LNCaP clone FGC (cell line): ENCODE data around the genes RETREG1, BASP1 and DROSHA.

- RRBS, 2 experiments, result no CpG with 5 or more reads among the region's 4 CpGs
These were observed 70.1 kb downstream of the RETREG1 start for GRCh38 chr5:16546723-16547116.

DNA sequence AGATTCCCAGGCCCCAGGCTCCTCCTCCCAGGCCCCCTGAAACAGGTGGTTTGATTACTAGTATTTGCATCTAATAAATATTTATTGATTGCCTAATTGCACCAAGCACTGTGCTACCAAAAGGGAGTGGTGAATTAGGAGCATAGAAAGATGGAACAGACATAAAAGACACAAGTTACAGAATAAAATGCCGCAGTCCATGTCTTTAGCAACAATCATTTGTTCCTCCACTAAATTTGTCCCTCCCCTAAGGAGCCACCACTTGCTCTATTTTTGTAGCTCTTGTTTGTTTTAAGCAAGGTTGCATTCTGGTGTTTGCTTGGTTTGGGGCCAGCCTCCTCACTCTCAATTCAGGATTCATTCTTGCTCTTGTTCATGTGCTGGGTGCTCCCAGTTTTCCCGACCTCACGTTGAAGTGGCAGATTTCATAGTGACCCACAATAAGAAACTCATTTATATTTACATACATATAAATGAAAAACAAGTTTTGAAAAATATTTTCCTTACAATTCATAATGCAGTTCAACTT is 42.1 kb downstream of the RETREG1 start:
- RRBS, 2 experiments, result no CpG with 5 or more reads among the region's 3 CpGs

- RRBS, 2 experiments, result no CpG with 5 or more reads among the region's 5 CpGs
These were observed 41.3 kb downstream of the RETREG1 start for GRCh38 chr5:16575311-16576003.

DNA sequence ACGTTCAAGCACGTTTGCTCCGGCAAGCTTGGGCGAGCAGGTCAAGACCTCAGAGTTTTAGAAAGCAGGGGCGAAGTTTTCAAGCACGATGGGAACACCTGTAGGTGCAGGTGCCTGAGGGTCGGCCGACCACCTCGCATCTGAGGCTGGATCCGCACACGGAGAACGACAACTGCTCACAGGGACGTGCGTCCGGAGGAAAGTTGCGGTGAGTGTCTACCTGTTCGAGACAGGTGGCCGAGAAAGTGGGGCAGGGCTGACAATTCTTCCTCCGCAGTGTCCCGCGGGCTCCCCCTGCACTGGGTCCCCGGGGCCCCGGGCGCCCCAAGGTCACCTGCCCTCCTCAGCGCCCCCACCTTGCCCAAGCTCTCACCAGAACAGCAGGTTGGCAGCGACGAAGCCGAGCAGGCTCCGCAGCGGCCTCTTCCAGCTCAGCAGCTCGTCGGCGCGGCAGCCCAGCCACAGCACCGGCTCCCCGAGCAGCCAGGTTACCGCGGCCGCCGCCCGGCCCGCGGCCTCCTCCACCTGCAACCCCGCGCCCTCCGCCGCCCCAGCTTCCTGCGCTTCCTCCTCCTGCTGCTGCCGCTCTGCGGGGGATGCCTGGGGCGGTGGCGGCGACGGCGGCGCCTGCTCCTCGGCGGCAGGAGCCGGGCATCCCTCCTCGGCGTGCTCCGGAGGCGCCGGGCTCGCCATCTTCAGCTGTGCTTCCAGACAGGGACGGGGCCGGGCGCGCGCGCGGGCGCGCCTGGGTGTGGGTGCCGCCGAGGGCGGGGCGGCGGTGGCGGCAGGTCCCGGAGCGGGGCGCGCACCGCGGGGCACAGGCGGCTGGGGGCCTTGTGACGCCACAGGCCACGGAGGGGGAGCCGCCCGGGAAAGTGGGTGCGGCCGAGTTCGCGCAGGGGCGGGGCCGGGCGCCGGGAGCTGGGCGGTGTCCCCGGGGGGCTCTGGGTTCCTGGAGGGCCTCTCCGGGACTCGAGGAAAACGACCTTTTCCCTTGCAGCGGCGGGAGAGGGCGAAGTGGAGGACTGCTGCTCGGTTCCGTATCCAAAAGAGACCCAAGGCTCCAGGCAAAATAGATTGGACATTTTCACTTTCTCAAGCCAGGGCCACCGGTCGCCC is at the start of gene RETREG1:
Gene RETREG1, minus strand, starts transcription at position 719 of the 1,119 bp plus-strand sequence.
- RRBS, 2 experiments, result 1% methylated on average over 47 of the region's 111 CpGs

DNA sequence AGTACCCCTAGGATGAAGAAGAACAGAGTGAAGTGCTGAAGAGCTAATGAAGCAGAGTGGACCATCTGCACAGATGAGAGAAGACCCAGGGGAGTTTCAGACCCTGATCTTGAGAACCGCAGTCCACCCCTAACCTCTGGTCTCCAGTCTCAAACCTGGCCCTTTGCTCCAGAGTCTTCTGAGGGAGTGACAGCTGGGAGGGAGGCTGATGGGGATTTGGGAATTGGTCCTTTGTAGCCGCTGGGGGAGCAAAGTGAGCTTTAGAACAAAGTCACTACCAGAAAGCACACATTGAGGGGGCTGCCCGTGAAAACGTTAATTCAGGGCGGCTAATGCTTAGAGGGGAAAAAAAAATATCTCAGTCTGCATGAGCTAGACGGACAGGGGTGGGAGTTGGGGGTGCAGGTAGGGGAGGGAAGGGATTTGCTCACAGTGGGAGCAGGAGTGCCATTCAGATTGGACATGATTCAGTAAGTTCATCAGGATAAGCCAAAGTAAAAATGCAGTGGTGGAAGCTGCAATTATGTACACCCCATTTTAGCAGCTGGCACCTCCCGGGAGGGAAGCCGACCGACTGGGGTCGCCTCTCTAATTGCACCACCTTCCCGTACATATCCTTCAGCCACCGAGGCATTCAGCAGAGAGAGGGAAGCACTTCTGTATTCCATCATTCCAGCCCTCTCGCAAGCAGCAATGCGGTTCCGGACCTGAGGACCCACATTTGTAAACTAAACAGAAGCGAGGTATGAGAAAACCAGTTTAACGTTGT is 123.4 kb upstream of the RETREG1 start:
- RRBS, 2 experiments, result no CpG with 5 or more reads among the region's 17 CpGs

DNA sequence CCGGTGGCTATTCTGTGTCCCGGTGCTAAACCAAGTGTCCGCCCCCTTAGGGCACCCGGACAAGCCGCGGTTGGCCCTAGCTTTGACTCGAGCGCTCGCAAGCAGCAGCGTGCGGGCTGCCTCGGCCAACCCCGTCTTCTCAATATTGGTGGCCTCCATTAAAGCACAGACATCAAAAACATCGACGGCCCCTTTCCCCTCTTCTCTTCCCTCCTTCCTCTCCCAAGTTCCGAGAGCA is 1.1 kb upstream of the BASP1 start:
- RRBS, 2 experiments, result no CpG with 5 or more reads among the region's 16 CpGs

DNA sequence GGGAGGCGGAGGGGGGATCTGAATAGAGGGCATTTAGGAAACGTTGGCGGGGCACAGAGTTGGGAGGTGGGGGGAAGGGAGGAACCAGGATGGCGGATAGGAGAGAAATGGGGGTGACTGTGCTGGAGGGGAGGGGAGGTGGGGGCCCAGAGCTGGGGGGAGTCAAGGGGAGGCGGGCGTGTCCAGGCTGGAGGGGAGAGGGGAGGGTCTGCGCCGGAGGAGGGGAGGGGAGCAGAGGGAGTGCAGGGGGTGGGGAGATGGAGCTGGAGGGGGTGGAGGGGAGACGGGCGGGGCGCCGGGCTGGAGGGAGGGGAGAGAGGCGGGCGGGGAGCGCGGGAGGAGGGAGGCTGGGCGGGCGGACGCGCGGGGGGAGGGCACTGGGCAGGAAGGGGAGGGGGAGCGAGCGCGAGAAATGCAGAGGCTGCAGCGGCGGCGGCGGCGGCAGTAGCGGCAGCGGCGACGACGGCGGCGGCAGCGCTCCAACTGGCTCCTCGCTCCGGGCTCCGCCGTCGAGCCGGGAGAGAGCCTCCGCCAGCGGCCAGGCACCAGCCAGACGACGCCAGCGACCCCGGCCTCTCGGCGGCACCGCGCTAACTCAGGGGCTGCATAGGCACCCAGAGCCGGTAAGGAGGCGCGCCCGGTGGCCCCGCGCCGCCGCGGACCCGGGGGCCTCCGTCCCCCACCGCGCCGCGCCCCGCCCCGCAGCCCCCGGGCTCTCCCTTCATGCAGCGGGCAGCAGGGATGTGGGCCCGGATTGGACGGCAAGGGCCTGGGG is at the start of gene BASP1:
Gene BASP1, plus strand, starts transcription at position 444 of the 775 bp plus-strand sequence.
- RRBS, 2 experiments, result 3 to 5% methylated on average over 27 of the region's 74 CpGs

DNA sequence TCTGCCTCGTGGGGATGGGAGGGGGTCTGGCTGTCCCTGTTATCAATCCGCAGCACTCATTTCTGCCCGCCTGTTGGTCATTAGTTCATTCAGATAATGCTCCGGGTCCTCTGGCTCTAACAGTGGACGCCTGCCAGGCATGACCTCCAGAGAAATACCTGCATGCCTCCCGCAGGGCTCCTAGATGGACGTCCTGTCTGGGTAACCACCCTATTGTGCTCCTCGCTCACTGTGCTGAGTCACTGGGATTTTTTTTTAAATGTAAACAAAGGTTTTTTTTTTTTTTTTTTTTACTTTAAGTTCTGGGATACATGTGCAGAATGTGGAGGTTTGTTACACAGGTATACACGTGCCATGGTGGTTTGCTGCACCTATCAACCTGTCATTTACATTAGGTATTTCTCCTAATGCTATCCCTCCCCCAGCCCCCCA is 116.4 kb downstream of the H3Y2 start:
- RRBS, 2 experiments, result no CpG with 5 or more reads among the region's 9 CpGs

- RRBS, 2 experiments, result no CpG with 5 or more reads among the region's 3 CpGs
These were observed 55.2 kb downstream of the H3Y2 start for GRCh38 chr5:17436689-17437080.

GRCh38 chr5:17443803-17444258 is 48.0 kb downstream of the H3Y2 start:
- RRBS, 2 experiments, result no CpG with 5 or more reads among the region's 13 CpGs

DNA sequence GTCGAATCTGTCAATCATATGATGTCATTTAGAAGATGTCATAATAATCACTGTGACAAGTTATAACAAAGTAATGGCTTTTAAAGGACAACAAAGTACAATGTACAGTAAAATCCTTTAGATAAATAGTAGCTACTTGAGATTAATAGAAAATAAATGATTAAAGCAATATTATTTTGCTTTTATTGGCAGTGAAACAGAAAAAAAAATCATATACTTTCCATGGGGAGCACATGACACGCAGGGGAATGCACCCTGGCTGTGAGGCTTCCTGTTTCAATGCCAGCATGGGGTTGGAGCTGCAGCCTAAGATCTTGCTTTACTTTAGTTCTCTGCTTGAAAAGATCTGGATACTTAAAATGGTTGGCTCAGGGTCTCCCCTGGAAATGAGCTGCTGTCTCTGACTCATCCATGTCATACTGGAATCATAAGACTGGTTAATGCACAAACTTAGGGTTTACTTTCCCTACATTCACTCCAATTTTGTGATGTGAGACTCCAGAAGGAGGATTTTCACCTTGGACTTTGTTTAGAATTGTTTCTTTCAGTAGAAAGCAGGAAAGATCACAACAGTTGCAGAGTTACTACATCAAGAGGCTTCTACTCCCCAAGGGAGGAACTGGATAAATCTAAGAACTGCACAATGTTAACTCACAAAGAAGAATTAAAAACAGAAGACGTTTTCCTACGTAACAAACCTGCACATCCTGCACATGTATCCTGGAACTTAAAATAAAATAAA is 263.1 kb upstream of the H3Y1 start:
- RRBS, 2 experiments, result no CpG with 5 or more reads among the region's 4 CpGs

GRCh38 chr5:18328284-18328546 is 672.6 kb upstream of the H3Y1 start:
- RRBS, 2 experiments, result no CpG with 5 or more reads among the region's 2 CpGs

GRCh38 chr5:27491528-27492786 is 453.6 kb upstream of the CDH9 start:
- RRBS, 2 experiments, result no CpG with 5 or more reads among the region's 4 CpGs

- RRBS, 2 experiments, result 14 to 65% methylated on average over 3 of the region's 33 CpGs
These were observed 704.9 kb upstream of the CDH9 start for GRCh38 chr5:27743234-27743759.

DNA sequence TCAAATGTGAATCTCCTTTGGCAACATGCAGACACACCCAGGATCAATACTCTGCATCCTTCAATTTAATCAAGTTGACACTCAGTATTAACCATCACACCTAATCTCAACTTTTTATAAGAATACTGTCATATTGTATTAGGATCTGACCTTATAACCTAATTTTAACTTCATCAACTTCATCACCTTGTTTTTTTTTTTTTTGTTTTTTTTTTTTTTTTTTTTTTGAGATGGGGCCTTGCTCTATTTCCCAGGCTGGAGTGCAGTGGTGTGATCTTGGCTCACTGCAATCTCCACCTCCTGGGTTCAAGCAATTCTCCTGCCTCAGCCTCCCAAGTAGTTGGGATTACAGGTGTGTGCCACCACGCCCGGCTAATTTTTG is 1024.4 kb upstream of the CDH9 start:
- RRBS, 2 experiments, result no CpG with 5 or more reads among the region's 2 CpGs

DNA sequence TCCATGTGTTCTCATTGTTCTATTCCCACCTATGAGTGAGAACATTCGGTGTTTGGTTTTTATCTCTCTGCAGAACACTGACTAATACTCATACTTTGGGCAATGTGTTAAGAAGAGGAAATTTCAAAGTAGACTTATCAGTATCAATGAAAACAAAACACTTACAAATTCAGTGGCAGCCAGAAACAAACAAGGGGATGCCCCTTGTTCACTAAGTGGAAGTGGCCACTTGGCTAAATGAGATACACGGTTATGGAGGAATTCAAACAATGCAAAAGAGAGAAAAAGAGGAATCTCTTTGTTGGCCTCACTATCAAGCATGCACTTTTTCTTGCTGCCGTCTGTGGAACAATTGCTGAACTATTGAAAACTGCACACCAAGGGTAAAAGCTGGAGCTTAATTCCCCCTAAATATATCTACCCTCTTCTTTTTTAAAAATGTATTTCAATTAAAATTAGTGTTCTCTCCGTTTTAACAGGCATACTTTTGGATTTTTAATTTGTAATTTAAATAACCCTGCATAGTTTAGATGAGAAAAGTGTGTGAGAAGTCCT is 2044.9 kb upstream of the CDH6 start:
- RRBS, 2 experiments, result no CpG with 5 or more reads among the region's 4 CpGs

DNA sequence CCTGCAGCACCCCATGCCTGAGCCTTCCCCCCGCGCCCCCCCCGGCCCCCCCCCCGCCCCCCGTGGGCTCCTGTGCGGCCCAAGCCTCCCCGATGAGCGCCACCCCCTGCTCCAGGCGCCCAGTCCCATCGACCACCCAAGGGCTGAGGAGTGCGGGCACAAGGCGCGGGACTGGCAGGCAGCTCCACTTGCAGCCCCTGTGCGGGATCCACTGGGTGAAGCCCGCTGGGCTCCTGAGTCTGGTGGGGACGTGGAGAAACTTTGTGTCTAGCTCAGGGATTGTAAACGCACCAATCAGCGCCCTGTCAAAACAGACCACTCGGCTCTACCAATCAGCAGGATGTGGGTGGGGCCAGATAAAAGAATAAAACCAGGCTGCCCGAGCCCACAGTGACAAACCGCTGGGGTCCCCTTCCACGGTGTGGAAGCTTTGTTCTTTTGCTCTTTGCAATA is 847.5 kb upstream of the CDH6 start:
- RRBS, 2 experiments, result 0% methylated on average over 3 of the region's 22 CpGs; no CpG with 5 or more reads in 1 of the 2 experiments

GRCh38 chr5:30428608-30429701 is 764.5 kb upstream of the CDH6 start:
- RRBS, 2 experiments, result no CpG with 5 or more reads among the region's 33 CpGs

DNA sequence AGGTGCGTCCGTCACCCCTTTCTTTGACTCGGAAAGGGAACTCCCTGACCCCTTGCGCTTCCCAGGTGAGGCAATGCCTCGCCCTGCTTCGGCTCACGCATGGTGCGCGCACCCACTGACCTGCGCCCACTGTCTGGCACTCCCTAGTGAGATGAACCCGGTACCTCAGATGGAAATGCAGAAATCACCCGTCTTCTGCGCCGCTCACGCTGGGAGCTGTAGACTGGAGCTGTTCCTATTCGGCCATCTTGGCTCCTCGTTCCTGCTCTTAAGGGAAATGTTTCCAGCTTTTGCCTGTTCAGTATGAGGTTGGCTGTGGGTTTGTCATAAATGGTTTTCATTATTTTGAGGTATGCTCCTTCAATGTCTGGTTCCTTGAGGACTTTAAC is 369.8 kb upstream of the CDH6 start:
- RRBS, 2 experiments, result no CpG with 5 or more reads among the region's 17 CpGs

DNA sequence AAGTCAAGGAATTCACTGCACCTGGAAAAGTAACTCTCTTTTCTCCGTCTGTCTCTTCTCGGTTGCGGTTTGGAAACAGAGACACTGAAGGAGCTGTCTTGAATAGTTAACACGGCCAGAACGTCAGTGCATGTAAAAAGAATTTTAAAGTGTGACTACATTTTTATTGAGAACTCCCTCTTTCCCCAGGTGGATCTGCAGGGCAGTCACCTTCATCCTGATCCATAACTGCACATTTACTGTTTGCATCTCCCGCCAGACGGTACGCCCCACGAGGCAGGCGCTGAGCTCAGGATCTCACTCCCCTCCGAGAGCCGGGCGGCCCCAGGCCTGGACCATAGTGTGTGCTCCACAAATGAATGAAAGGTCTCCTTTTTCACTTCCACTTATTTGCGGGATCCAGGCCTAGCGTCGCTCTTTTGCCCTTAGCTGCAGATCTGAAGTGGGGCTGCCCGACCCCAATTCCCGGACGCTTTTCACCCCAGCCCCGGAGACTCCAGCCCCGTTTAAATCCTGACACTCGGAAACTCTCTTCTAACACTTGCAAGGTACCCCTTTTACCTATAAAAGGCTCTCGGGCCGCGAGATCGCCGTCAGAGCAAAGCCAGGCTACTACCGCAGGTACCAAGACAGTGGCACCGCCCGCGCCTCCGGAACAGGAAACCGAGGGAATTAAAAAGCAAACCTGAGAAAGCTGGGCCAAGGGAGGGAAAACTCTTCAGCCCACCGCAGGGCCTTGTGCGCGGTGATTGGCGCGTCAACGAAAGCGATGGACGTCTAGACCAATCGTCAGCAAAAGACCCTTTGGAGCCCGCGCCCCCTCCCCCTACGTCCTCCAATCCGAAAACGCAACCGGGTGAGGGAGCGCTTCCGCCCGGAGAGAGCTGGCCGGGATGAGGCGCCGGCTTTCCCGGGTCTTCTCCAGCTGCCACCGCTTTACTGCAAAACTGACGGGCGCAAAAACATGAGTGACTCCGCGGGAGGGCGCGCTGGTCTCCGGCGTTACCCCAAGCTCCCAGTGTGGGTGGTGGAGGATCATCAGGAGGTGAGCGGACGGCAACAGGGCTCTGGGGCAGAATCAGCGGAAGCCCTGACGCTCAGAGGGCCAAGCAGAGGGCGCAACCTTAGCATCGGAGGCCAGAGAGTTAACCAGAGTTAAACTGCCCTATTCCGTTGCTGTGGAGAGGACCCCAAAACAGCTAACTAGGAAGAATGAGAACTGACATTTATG is at the start of gene DROSHA:
Gene DROSHA, minus strand, starts transcription at position 665 of the 1,231 bp plus-strand sequence.
- RRBS, 2 experiments, result under 1 to 1% methylated on average over 7 of the region's 71 CpGs